Measurements from ENCODE around the genes LGALS9B, MAP2K3 and KCNJ12.

- RRBS, result 1% methylated on average over 34 of the region's 70 CpGs
Measured at GRCh38 chr17:20009538-20010642, 731 bp downstream of the SPECC1 start.

GRCh38 chr17:20155380-20156160 lies 146.4 kb downstream of the SPECC1 start:
- RRBS, result 2% methylated on average over 19 of the region's 60 CpGs

DNA sequence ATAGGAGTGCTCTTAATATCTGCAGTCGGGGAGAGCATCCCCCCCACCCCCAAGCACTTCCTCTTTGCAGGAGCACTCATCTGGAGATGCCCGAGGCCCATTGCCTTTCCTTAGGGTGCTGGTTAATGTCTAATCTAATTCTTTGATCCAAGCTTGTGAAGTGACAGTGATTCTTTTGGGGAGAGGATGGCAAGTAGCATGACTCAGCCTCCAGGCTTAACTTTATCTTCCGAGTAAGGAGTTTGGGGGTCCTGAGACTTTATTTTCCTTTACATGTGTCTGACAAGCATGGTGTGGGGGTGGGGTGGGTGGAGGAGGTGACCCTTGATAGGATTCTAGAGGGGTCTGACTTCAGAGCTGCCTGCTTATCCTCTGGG lies 207.1 kb downstream of the SPECC1 start:
- RRBS, result no CpG with 5 or more reads among the region's 3 CpGs

- RRBS, result no CpG with 5 or more reads among the region's 15 CpGs
Measured at GRCh38 chr17:20447998-20448251, 19.4 kb downstream of the LGALS9B start.

DNA sequence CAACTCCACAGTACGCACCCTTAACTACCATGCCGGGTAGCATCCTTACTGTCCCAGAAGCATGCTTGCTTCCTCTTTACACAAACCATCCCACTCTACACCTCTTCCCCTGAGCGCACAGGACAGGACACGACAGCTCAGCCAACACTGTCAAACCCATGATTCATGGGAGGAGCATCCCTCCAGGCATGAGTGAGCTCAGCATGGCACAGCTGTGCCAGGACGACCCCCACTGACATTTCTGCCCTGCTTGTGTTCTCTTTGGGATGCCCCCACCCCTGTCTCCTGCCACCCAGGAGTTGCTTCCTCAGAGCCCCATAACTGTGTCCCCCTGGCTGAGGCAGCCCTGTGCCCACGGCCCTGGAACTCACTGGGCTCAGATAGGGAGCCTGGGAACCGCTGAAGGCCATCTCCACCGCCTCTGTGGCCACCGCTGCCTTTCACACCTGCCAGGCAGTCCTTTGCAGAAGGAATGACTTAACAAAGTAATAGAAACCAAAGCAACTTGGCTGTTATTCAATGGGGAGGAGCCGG lies at the start of gene LGALS9B:
Gene LGALS9B (minus strand): TSS at position 479 of the 534 bp plus-strand sequence.
- RRBS, result no CpG with 5 or more reads among the region's 10 CpGs

DNA sequence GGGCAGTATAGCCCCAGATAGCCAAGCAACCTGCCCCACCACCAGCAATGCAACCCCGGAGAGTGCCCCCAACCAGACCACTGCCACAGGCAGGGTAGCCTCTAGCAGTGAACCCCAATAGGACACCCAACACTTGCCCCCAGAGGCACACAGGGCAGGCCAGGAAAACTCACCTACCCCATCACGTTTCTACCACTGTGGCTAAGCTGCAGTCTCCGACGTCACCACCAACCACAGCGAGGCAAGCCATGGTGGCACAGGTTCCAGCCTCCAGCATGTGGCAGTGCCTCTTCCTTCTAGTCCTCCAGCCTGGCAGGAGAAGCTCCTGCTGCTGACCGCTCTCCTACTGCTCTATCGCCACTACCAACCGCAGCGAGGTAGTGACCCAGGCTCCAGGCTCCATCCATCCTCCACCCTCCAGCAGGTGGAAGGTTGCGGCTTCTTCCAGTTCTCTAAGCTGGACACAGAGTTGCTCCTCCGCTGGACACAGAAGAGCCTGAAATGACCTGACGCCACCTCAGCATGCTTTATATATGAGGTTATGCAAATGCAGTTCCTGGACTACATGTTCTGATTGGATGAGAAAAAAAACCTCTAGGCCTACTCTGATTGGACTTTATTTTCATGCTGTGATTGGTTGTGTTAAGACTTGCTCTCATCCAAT lies 175.0 kb downstream of the USP22 start:
- RRBS, result no CpG with 5 or more reads among the region's 12 CpGs

DNA sequence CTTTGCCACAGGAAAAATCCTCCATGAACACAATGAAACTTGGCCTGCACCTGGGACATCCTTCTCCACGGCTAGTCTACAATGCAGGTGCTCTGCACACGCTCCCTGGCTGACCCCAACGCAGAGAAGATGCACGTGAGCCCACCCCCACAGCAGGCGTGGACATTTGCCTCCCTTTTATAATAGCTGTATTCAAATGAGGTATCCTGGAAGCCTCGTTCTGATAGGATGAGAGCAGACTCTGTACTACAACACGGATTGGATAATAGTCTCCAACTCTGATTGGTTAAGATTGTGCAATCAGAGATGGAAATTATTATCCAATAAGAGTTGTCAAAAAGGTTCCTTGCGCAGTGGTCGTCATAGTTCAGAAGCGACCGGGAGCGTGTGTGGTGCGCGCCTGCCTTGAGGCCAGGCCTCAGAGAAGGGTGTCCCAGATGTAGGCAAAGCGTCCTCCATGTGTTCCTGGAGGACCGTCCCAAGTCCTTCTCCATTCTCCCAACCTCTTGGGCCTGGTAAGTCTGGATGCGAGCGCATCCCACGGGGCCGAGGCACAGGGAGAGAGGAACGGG lies 104.6 kb downstream of the USP22 start:
- RRBS, result no CpG with 5 or more reads among the region's 21 CpGs

DNA sequence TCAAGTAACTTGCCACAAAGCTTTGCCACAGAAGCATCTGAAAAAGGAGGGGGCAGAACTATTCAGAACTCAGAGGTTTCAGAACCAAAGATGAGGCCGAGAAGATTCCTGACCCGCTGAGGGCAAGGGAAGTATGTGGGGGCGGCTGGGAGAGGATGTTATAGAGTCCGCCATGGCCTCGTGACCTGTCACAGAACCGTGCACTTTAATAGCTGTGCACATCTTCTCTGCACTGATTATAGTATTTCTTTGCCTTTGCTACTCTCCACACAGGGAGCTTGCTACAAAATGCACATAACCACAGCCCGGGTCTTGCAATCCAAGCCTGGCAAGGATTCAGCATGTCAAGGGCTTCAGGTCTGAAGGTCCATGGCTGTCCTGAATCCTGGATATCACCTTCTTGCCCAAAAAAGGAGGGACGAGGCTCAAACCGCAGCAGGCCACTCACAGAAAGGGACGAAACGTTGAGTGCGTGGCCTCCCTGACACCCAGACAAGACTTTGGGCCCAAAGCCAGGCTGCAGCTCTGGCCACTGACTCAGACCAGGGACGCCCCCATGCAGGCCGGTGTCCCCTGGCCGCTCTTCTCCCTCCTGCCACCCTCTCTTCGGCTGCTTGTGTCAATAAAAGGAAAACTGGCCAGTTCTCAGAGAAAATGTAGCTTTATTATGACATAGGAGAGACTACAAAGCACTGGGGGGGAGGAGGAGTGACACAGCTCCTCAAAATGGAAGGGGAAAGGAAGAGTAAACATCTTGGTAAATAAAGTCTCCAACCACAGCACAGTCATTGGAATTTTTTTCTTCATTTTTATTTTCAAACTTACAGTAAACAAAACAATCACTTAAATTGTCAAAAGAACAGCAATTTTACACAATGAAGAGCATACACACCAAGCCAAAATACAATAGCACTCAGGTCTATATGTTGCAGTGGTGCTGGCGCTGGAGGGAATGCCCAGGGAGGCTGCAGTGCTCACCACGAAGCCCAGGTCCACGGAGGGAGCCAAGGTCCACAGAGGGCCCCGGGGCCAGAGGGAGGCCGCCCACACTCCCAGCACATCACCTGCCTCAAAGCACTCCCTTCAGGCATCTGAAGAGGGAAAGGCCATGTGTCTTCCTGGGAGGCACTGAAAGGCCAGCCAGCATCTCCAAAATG lies 43.5 kb downstream of the USP22 start:
- RRBS, result no CpG with 5 or more reads among the region's 21 CpGs

- RRBS, result no CpG with 5 or more reads among the region's 15 CpGs
Measured at GRCh38 chr17:21018701-21019604, 23.9 kb downstream of the USP22 start.

DNA sequence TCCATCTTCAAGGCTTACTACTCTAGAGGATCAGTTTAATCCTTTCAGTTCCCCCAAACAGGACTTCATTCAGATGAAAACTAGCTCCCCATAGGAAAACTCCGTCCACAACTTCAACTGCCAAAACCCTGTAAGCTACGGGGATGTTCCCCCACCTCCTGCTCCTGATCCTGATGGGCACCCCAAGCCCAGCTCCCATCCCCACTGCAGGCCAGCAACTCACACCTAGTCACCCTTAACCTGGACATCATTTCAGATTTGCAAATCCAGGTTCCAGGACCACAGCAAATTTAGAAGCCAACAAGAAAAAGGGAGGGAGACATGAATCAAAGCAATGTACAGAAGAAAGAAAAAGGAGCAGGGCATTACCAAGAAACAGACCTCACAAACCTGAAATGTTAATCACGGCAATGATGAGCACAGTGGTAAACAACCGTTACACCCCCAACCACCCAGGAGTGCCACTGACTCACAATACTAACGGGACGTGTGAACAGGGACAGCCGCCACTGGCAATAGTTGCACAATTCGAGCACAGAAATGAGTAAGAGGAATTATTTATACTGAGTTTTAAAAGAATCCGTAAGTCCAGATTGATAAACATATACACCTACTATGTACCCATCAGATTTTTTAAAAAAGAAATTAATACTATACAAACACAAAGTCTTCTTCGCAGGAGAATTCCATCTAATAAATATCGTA lies 13.9 kb downstream of the USP22 start:
- RRBS, result no CpG with 5 or more reads among the region's 11 CpGs

DNA sequence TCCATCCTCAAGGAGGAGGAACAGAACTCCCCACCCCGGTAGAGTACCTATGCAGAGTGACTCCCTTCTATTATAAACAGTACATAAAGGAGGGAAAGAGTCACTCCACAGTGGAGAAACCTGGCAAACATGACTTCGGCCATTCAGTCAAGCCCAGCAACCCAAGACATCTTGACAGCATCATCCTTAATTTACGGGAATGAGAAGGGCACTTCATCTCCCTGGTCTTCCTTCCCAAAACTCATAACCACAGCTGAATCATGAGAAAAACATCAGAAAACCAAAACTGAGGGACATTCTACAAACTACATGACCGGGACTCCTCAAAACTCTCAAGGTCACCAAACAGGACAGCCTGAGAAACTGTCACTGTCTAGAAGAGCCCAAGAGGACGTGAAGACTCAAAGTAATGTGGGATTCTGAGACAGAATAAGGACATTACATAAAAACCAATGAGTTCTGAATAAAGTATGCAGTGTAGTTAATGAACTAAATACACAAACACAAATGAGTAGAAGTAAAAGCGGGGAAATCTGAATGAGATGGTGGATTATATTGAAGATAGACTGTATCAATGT lies 5.5 kb downstream of the USP22 start:
- RRBS, result no CpG with 5 or more reads among the region's 6 CpGs

GRCh38 chr17:21043865-21044478 lies 1.2 kb upstream of the USP22 start:
- RRBS, result no CpG with 5 or more reads among the region's 13 CpGs

GRCh38 chr17:21085116-21085340 lies 41.7 kb upstream of the DHRS7B start:
- RRBS, result no CpG with 5 or more reads among the region's 4 CpGs

DNA sequence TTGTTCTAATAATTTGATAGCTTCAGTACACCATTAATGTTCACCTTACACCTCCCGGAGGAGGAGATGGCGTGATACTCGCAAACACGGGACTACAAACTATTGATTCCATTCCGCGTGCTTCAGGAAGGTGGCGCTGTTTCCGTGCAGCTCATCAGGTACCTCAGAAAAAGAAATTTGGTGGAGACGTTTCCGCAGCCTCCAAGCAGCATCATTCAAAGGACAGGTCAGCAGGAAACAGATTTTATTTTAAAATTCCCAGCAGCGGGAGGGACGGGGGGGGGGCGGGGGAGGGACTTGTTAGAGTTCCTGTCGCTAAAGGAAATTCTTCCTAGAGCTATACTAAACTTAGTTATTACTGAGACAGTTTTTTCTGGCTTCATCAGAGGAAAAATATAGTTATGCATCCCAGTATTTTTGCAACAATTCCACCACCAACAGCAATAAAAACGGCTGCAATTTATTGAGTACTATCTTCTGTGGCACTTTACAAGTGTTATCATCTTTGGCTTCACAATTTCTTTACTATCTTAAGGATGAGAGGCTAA lies 7.0 kb upstream of the DHRS7B start:
- RRBS, result no CpG with 5 or more reads among the region's 15 CpGs

- RRBS, result no CpG with 5 or more reads among the region's 16 CpGs
Measured at GRCh38 chr17:21211503-21212508, 2.2 kb downstream of the TMEM11 start.

GRCh38 chr17:21275733-21276521 lies 8.6 kb upstream of the MAP2K3 start:
- RRBS, result 2% methylated on average over 20 of the region's 58 CpGs

GRCh38 chr17:21284467-21285437 lies at the start of gene MAP2K3:
Gene MAP2K3 (plus strand): TSS chr17:21284711.
- RRBS, result 1% methylated on average over 28 of the region's 75 CpGs

- RRBS, result 4% methylated on average over 47 of the region's 97 CpGs
Measured at GRCh38 chr17:21375868-21376792, at the start of gene KCNJ12. Gene KCNJ12 (plus strand): TSS chr17:21376357.

GRCh38 chr17:21377729-21377966 lies 1.5 kb downstream of the KCNJ12 start:
- RRBS, result no CpG with 5 or more reads among the region's 8 CpGs

- RRBS, result no CpG with 5 or more reads among the region's 30 CpGs
Measured at GRCh38 chr17:21419059-21420111, 43.2 kb downstream of the KCNJ12 start.

All from brain (tissue), 1 donor.